Mesenchymal stem cell of the bone marrow (primary cell): ENCODE measurements around a stretch of chr7.

DNA sequence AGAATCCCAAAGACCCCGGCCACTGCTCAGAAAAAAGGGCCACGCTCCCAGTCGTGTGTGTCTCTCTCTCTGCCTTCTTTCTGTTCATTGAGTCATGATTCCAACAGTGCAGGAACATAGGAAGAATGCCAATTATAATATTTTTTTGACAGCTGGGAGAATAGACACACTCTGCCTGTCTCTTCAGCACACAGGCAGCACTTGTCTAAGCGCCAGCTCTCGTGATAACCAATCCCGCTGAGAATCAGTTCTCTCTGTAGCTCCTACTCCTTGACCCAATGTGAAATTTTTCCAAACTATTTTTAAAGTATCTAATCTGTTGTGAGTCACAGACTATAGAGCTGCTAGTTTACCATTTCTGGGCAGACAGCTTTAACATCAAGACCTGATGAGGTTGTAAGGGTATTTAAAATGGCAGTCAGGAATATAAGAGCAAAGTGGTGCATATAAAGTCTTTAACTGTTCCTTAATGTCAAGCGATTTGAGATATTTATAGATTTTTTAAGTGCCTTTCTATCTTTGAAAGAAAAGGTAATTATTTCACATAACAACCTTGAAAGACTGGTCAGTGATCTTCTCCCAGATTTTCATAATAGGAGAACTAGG is 145.8 kb upstream of the RHEB start:
- CAGE, long polyA plus RNA: no peak

GRCh38 chr7:151710016-151710396 is 166.9 kb downstream of the PRKAG2 start:
- CAGE, long polyA plus RNA: no peak

- CAGE, long polyA plus RNA: no peak
Observed at GRCh38 chr7:151710397-151711135, 166.3 kb downstream of the PRKAG2 start.

- CAGE, long polyA plus RNA: no peak
Observed at GRCh38 chr7:151722476-151722949, 154.4 kb downstream of the PRKAG2 start.

DNA sequence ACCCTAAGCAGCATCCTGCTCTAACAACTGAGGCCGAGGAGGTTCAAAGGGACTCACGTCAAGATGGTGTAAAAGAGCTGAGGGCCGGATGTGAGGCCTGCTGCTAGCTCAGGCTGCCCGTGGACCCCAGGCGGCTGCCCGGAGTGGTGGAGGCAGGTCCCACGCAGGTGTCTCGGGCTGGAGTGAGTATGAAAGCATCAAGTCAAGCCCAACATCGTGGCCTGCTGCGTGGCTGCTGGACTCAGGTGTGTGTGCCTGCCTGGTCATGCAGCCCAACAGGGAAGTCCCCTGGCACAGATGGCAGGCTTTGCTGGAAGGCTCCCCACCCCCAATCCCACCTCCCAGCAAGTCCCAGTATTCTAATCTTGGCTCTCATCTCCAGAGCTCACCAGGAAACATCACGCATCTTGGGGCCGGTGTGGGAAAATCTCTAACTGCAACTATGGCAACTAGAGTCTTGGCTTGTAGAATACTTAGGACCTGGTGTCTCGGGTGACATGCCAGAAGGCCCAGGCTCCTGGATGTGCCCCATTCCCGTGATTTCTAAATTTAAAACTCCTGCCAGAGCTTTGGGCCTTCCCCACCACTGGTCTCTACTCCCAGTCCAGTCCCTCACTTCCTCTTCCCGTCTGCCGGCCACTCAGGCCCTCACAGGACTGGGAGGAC is 86.0 kb downstream of the PRKAG2 start:
- CAGE, long polyA plus RNA: no peak

- CAGE, long polyA plus RNA: no peak
Observed at GRCh38 chr7:151853930-151854804, 22.7 kb downstream of the PRKAG2 start.

- CAGE, long polyA plus RNA: no peak
Observed at GRCh38 chr7:151855639-151856265, 21.2 kb downstream of the PRKAG2 start.

- CAGE, long polyA plus RNA: no peak
Observed at GRCh38 chr7:151863126-151863668, 13.7 kb downstream of the PRKAG2 start.

DNA sequence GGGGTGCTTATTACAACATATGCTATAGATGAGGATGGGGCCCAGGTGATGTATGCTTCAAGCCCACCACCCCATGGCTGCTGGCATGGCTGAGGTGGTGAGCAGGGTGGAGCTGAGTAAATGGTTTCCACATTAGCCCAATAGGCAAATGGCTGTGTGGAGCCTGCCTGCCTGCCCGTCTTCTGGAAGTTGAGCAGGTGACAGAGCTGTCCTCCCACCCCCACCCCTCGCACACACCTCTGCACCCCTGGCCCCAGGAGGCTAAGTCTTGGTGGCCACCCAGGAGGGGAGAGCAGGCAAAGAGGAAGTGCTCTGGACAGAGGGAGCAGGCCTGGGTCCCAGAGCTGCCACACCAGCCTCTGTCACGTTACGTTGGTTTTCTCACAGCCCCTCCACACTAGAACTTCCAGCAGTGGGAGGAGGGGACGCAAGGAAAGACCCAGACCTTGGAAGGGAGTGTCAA is 10.3 kb downstream of the PRKAG2 start:
- CAGE, long polyA plus RNA: no peak

- CAGE, long polyA plus RNA: no peak
Observed at GRCh38 chr7:151867152-151867640, 9.7 kb downstream of the PRKAG2 start.

DNA sequence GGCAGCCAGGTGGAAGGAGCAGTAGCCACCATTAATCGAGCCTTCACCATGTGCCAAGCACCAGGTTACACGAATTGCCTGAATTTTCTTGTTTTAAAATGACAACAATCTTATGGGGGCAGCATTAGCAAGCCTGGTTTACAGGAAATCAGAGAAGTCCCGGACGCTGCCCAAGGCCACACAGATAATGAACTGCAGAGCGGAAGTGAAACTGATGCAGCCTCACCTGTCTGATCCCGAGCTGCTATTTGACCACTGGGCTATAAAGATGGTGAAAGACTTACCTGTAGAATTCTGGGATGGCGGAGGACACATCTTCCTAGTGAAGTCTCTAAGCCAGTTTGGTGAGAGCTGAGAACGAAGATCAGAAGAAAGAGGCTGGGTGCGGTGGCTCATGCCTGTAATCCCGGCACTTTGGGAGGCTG is 21.7 kb upstream of the GALNTL5 start:
- CAGE, long polyA plus RNA: no peak

DNA sequence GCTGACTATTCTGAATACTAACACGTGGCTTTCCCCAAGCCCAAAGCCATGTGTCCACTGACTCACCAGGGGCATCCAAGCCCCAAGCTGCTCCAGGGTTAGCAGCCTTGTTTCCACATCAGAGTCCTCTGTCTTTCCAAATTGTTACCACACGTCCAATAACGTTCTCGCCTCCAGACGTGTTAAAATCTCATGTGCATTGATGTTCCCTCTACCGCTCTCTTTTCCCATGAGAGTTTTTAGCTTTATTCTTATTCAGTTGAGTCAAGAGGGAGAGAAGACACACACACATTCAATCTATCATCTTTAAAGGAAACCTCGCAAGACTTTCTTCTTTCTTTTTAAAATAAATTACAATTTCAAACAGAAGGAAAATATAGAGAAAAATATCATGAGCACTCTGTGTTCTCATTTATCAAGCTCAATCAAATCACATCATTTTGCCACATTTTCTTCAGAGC is 8.9 kb downstream of the GALNTL5 start:
- CAGE, long polyA plus RNA: no peak

DNA sequence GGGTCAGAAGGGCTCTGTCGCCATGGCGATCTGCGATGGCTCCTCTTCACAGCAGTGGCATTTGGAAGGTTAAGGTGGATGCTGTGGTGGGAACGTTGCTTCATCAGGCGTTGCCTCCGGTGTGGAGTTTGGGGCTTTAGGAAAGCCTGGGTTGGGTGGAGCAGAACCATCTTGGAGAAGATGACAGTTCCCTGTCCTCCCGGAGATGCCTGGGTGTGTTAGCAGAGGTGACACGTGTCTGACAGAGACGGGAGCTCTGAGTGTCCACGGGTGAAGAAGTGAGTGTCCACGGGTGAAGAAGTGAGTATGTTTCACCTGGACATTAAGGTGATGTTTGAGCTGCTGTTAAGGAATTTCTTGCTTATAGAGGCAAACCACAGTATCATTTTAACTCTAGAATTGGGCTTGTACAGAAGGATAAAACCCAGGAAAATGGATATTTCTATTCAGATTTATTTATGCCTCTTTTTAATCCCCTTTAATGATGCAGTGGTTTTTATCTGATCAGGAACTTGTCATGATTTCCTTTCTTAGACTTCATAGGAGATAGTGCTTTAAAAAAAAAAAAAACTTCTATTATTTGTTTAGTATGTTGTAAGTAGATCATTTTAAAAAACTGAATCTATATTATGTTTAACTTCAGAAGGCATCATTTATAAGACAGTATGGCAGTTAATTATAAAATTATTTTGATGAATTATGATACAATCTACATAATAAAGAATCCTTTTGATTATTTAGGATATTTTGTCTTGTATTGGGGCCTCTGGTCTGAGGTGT is 96.3 kb downstream of the GALNT11 start:
- CAGE, long polyA plus RNA: no peak

DNA sequence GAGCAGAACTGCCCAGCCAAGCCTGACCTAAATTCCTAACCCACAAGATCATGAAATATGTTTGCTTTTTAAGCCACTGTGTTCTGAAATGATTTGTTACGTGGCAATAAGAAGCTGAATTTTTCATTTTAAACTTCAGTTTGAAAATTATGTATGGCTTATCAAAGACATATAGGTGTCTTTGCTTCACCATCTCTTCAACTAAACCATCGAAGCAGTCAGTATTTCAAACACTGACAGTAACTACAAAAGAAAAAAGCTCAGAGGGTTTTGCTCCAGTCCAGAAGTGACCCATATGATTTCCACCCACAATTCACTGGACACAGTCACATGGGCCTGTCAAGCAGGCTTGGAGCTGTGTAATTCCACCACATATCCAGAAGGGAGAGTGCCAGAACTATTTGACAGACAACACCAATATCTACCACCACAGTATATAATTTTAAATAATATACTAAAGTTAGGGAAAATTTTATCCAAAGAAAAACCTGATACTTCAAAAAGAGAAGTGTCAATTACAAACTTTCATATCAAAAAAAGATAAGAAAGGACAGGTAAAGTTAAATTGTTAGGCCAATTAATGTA is 94.5 kb downstream of the KMT2C start:
- CAGE, long polyA plus RNA: no peak

GRCh38 chr7:152383840-152384904 is 51.6 kb downstream of the KMT2C start:
- CAGE, long polyA plus RNA: no peak

GRCh38 chr7:152463893-152464387 is 28.1 kb upstream of the KMT2C start:
- CAGE, long polyA plus RNA: no peak

DNA sequence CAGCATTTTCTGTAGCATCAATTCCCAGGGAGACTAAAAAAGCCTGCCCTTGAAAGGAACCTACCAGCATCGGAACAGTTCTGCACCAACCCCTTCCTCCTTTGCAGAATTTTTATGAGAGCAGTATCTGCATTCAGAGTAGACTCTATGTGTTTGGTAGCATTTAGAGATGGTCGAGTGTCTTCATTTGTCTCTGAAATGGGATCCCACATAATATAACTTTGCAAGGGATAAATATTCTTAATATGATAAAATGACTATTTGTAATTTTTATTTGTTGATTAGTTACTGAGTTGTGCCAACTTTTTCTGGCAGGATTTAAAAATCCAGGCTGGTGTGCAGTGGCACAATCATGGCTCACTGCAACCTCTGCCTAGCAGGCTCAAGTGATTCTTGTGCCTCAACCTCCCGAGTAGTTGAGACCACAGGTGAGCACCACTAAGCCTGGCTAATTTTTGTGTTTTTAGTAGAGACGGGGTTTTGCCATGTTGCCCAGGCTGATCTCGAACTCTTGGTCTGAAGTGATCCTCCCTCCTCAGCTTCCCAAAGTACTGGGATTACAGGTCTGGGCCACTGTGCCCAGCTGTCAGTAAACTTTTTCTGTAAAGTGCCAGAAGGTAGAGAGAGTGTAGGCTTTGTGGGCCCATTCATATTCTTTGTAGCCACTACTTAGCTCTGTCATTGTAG is 645.2 kb upstream of the DPP6 start:
- CAGE, long polyA plus RNA: no peak

- CAGE, long polyA plus RNA: no peak
Observed at GRCh38 chr7:153411831-153412797, 640.1 kb upstream of the DPP6 start.

DNA sequence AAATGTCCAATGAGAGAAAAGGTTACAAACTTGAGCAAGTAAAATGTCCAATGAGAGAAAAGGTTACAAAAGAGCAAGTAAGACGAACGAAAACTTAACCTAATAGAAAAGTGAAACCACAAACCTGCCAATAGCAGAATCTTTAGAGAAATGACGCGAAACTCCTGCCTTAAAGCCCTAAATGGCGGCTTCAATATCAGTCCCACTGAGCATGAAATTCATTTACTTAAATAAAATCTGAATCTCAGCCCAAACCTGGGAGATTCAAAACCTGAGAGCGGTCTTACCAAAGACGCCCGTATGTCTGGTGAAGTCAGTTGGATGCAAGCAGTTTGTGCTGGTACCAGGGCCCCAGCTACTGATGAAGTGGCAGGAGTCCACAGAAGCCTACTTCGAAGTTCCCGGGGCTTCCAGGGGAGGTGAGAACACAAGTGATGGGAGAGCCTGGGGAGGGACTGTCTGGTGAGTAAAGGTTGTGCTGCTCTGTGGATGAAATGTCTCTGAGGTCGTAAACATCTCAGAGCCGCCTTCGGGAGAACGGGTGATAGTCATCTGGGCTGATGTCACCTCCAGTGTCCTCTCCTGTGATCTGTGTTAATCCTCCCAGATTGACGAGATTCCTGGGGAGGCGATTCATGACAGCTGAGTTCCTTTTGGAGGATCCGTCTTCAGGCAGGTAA is 74.4 kb downstream of the PAXIP1 start:
- CAGE, long polyA plus RNA: no peak

- CAGE, long polyA plus RNA: no peak
Observed at GRCh38 chr7:155208878-155209540, 88.7 kb upstream of the INSIG1 start.